IMR-90 (cell line): ENCODE measurements around the genes MZT2A, RAB3GAP1 and R3HDM1.

GRCh38 chr2:130392020-130392445 is 36.2 kb downstream of the PTPN18 start:
- RRBS = no CpG with 5 or more reads among the region's 10 CpGs
CAGE:
- cytosol, long polyA plus RNA = no peak
- long polyA plus RNA = no peak
- nucleus, long polyA plus RNA = no peak

- RRBS = no CpG with 5 or more reads among the region's 13 CpGs
CAGE:
- cytosol, long polyA plus RNA = no peak
- long polyA plus RNA = no peak
- nucleus, long polyA plus RNA = no peak
Measured at GRCh38 chr2:130785521-130786201, 30.3 kb downstream of the AMER3 start.

DNA sequence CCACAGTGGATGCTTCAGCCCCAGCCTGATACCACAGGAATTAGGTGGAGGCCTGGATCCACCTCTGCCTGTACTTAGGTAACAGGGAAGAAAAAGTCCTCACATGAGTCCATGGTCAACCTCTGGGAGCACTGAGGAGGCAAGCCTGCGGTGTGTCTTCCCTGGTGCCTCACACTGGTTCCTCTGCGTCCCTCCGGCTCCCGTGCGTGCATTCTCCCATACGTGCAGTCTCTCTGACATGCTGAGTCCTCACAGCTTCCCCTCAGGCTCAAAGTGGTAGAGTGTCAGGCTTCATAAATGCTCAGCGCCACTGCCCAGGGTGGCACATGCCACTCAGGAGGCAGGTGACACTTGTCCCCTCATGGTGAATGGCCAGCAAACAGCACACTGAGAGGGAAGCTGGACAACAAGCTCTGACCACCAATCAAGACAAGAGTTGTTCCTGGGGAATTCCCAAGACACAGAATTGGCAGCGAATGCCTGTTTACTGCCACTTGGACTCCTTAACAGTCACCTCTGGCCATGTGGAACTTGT is 35.9 kb downstream of the AMER3 start:
- RRBS = no CpG with 5 or more reads among the region's 8 CpGs
CAGE:
- cytosol, long polyA plus RNA = no peak
- long polyA plus RNA = no peak
- nucleus, long polyA plus RNA = no peak

DNA sequence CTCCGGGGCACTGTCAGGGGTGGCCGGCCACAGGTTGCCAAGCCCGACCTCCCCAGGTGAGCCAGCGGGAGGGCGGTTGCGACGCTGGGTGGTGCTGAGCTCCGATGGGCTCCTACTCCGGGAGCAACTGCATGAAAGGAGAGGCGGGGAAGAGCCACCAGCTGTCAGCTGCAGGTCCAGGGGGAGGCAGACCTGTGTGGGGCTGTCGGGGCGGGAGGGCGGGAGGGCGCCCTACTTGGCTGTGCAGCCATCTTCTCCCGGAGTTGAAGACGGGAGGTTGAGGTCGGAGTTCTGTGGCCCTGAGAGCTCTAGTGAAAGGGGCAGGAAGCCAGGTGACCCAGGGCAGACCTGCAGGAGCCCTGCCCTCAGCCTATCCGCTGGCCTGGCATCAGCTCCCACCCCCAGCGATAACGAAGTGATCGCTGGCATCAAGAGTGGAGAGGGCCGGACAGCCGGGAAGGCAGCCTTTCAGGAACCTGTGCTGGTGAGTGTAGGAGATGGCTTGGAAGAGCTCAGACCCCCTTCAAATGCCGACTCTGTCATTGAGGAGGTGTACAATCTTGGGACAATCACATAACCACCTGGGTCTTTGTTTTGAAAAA is 1.0 kb downstream of the ARHGEF4 start:
- RRBS = 7% methylated on average over 4 of the region's 24 CpGs
CAGE:
- cytosol, long polyA plus RNA = no peak
- long polyA plus RNA = no peak
- nucleus, long polyA plus RNA = no peak

- RRBS = no CpG with 5 or more reads among the region's 10 CpGs
CAGE:
- cytosol, long polyA plus RNA = no peak
- long polyA plus RNA = no peak
- nucleus, long polyA plus RNA = no peak
Measured at GRCh38 chr2:130898379-130899184, 61.9 kb downstream of the ARHGEF4 start.

- RRBS = no CpG with 5 or more reads among the region's 9 CpGs
CAGE:
- cytosol, long polyA plus RNA = no peak
- long polyA plus RNA = no peak
- nucleus, long polyA plus RNA = no peak
Measured at GRCh38 chr2:130991848-130992206, 101.4 kb downstream of the FAM168B start.

DNA sequence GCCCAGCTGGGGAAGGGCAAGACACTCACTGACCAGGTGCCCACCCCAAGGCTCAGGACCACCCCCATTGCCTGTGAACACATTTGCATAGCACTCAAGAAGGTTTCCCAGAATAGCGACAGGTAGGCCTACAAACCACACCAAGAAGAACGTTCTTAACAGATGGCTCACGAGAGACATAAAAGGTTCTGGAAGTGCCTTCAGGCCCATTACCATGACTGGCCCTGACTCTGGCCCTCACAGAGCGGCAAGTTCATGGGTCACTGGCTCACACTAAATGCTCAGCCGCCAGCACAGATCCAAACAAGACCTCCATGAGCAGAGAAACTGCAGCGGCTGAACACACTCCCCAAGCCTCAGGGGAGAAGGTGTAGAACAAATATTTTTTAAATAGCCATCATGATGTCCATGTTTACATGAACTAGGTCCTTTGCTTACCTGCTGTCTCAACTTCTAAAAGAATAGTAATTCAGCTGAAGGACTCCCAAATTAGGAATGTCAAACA is 43.9 kb downstream of the FAM168B start:
- RRBS = no CpG with 5 or more reads among the region's 6 CpGs
CAGE:
- cytosol, long polyA plus RNA = no peak
- long polyA plus RNA = no peak
- nucleus, long polyA plus RNA = no peak

DNA sequence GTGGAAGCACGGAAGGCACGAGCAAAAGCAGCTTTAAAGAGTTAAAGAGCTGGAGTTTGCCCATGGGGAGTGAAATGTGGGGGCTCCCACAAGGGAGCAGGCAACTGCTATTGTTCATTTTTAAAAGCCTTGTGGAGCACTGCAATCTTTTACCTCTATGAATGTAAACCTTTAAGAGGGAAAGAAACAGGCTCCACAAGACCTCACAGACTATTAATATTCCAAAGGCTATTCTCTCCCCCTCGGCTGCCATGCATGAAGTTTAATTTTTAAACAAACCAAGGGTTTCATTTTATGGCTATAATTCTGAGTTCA is 28.1 kb downstream of the FAM168B start:
- RRBS = no CpG with 5 or more reads among the region's 3 CpGs
CAGE:
- cytosol, long polyA plus RNA = no peak
- long polyA plus RNA = no peak
- nucleus, long polyA plus RNA = no peak

GRCh38 chr2:131067886-131068155 is 25.4 kb downstream of the FAM168B start:
- RRBS = no CpG with 5 or more reads among the region's 2 CpGs
CAGE:
- cytosol, long polyA plus RNA = no peak
- long polyA plus RNA = no peak
- nucleus, long polyA plus RNA = no peak

DNA sequence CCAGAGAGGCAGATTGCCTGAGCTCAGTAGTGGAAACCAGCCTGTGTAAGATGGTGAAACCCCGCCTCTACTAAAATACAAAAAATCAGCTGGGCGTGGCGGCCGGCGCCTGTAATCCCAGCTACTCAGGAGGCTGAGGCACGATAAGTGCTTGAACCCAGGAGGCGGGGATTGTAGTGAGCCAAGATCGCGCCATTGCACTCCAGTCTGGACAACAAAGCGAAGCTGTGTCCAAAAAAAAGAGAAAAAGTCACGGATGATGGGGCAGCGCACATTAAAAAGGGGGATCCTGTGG is 30.2 kb upstream of the RAB6D start:
- RRBS = no CpG with 5 or more reads among the region's 12 CpGs
CAGE:
- cytosol, long polyA plus RNA = no peak
- long polyA plus RNA = no peak
- nucleus, long polyA plus RNA = no peak

GRCh38 chr2:131394513-131394969 is 30.6 kb upstream of the RAB6D start:
- RRBS = no CpG with 5 or more reads among the region's 32 CpGs
CAGE:
- cytosol, long polyA plus RNA = no peak
- long polyA plus RNA = no peak
- nucleus, long polyA plus RNA = no peak

- RRBS = 4% methylated on average over 7 of the region's 86 CpGs
CAGE:
- cytosol, long polyA plus RNA = no peak
- long polyA plus RNA = start-site peak on the minus strand at chr2:131492377-131492397, 27 and 31 reads in 2 replicates
- nucleus, long polyA plus RNA = no peak
Measured at GRCh38 chr2:131491899-131492650, at the start of gene MZT2A. MZT2A (minus strand) TSS chr2:131492397.

DNA sequence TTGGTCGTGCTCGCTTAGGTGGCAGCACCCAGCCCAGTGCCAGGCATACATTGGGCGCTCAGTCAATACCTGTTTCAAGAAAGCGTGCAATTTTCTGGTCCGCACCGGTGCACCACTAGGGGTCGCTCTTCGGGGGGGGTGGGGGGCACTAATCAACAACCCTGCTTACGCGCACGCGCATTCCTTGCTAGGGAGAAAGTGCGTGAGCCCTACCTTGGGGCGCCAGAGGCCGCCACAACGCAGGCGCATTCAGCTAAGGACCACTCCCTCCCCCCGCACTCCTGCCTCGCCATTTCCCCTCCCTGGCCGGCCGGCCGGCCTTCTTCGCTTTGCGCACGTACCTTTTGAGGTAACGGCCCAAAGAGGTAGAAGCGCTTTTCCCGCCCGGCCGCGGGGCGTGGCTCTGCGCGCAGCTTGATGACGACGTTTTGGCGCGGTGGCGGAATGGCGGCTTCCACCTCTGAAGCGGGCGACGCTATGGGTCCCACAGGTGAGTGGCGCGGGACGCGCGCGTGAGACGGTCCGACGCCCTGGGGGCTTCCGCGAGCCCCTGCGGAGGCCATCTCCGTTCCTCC is 541 bp upstream of the MZT2A start:
- RRBS = under 1% methylated on average over 4 of the region's 56 CpGs
CAGE:
- cytosol, long polyA plus RNA = no peak
- long polyA plus RNA = no peak
- nucleus, long polyA plus RNA = start-site peak on the plus strand centred at position 295 of the sequence, 106 bp wide, 270 and 173 reads in 2 replicates; start-site peak on the plus strand centred at position 438 of the sequence, 61 bp wide, 355 and 1,176 reads in 2 replicates

- RRBS = no CpG with 5 or more reads among the region's 13 CpGs
CAGE:
- cytosol, long polyA plus RNA = no peak
- long polyA plus RNA = no peak
- nucleus, long polyA plus RNA = no peak
Measured at GRCh38 chr2:132276621-132277327, 115.0 kb upstream of the ANKRD30BL start.

GRCh38 chr2:134314205-134314943 is 60.5 kb downstream of the MGAT5 start:
- RRBS = no CpG with 5 or more reads among the region's 8 CpGs
CAGE:
- cytosol, long polyA plus RNA = no peak
- long polyA plus RNA = no peak
- nucleus, long polyA plus RNA = no peak

DNA sequence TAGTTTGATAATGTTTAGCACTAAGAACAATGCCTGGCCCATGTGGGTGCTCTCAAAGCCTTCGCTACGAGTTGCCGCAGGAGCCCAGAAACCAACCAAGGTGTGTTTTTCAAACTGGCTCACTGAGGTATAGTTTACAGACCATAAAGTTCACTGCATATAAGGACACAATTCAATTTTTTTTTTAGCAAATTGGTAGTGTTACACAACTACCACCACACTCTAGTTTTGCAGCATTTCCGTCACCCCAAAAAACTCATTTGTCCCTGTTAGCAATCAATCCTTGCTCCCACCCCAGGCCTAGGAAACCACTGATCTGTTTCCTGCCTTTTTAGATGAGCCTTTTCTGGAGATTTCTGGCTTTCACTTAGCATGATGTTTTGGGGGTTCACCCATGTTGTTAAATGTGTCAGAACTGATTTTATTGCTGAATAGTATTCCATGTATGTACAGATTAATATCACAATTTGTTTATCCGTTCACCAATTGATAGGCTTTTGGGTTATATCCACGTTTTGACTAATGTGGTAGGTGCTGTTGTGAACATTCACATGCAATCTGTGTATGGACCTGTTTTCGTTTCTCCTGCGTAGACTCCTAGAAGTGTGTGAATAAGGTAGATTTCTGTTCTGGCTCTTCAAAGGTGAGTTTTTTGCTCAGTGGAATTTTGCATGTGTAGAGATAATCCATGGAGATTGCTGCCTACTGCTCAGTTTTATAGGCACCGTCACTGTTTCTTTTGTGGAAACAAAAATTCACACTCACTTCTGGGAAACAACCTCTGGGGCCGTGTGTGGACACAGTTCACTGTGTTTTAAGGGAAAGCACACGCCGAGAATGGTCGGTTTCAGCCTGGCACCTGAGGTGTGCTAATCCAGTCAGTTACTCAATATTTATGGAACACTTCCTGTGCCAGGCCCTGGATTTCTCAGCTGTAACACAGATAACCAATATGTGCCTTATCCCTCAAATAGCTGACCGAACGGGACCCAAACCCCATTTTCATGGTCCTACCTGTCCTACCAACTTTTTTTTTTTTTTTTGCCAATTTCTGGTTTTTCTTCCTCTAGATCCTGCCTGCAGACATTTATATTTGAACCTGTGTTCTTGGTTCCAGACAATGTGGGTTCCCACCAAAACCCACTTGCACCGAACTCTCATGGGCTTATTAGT is 179.3 kb downstream of the MGAT5 start:
- RRBS = no CpG with 5 or more reads among the region's 16 CpGs
CAGE:
- cytosol, long polyA plus RNA = no peak
- long polyA plus RNA = no peak
- nucleus, long polyA plus RNA = no peak

DNA sequence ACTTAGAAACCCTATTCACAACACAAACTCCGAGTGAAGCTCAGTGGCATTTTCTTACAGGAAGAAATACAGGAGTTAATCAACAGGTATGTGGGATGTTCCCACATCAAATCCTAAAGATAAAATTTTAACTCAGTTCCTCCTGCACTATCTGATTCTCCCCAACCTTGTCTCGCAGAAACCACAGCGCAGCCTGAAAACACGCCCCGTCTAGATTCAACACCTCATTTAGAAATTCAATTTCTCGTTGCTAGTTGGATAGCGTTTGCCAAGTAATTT is 871 bp upstream of the CCNT2 start:
- RRBS = no CpG with 5 or more reads among the region's 7 CpGs
CAGE:
- cytosol, long polyA plus RNA = no peak
- long polyA plus RNA = no peak
- nucleus, long polyA plus RNA = no peak

- RRBS = 18% methylated on average over 7 of the region's 19 CpGs
CAGE:
- cytosol, long polyA plus RNA = start-site peak on the plus strand at chr2:135052283-135052298, 351 and 489 reads in 2 replicates
- long polyA plus RNA = start-site peak on the plus strand at chr2:135052288-135052298, 293 and 519 reads in 2 replicates
- nucleus, long polyA plus RNA = start-site peak on the plus strand at chr2:135052277-135052299, 555 and 509 reads in 2 replicates
Measured at GRCh38 chr2:135051941-135052436, at the start of gene RAB3GAP1. RAB3GAP1 (plus strand) TSS chr2:135052292.

DNA sequence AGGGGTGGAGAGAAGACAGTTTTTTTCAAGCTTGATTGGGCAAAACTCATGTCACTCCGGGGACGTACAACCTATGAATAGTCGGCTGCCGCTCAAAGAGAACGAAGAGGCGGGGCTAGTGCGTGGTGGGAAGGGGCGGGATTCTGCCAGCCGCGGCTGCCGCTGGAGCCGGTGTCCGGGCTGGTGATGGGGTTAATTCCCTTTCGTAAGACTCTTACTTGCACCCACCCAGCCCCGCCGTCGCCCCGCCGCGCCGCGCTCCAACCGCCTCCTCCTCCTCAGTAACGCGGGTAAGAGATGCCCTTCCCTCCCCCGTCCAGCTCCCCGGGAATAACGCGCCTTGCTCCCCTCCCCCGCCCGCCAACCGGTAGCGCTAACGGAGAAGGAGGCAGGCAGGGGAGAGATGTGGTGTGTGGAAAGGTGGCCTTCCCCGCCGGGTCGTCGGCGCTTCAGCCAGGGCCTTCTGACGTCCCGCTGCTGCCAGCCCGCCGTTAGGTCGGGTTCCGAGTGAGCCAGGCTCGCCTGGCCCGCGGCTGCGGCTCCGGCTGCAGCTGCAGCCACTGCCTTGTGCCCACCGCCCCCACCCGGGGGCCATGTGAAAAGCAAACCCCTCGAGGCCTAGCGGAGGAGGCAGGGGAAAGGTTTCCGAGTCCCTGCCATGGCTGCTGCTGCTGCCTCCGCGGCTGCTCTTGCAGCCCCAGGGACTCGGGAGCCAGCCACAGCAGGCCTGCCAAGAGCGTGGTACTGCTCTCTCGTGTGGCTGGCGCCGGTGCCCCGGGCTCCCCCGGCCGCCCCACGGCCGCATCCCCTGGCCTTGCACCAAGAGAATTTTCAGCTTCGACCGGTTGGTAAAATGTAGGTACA is at the start of gene R3HDM1:
Gene R3HDM1 (plus strand): TSS at position 141 of the 864 bp plus-strand sequence.
- RRBS = 1% methylated on average over 27 of the region's 69 CpGs
CAGE:
- cytosol, long polyA plus RNA = start-site peak on the plus strand centred at position 139 of the sequence, 41 bp wide, 103 and 138 reads in 2 replicates
- long polyA plus RNA = start-site peak on the plus strand centred at position 156 of the sequence, 7 bp wide, 62 and 58 reads in 2 replicates
- nucleus, long polyA plus RNA = start-site peak on the plus strand centred at position 146 of the sequence, 57 bp wide, 33 and 41 reads in 2 replicates

DNA sequence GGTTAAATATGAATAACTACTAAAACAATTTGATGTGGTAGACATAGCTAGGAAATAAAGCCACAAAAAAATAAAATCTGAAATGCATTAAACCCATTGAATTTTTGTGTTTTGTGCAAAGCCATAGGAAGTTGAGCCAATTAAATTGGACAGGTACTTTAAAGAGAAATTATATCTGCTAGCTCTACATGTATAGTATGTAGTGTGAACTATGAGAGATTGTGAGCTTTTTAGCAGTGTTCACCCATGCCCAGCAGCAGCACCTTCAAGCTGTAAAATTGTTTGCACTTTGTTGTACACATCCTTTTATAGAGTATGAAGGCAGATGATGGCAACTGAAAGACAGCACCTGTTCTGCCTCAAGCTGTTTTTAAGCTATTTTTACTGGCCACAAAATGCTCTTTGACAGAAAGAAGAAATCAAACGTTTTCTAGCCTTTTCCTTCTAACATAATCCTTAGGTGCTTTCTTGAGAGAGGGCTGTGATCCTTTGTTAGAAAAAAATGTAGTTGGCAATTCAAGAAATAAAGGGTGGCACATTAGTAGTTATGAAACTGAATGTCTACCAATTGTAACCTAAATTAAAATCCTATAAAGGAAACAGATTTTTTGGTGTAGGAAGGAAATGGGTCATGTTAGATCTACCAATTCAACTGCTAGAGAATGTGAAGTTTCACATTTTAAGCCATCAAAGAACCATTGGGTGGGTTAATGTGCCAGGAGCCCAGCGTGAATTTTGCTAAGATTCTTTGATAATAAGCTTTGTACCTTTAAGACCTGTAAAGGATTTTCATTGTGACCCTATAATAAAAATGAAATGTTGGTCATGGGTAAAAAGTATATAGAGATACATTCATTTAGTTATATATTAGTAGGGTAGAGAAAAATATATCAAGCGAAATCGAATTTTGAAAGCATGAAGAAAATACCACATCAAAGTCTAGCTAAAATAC is 59.5 kb downstream of the R3HDM1 start:
- RRBS = no CpG with 5 or more reads among the region's 4 CpGs
CAGE:
- cytosol, long polyA plus RNA = no peak
- long polyA plus RNA = no peak
- nucleus, long polyA plus RNA = no peak